Retinal pigment epithelial cell (primary cell): ENCODE measurements around the genes FBXO28, CNIH3, PYCR2 and SDE2.

- RRBS = 1% methylated on average over 11 of the region's 30 CpGs
Observed at GRCh38 chr1:224113624-224114372, at the start of gene FBXO28. TSS of gene FBXO28 (plus strand) at chr1:224114111.

GRCh38 chr1:224262481-224262883 is 67.5 kb downstream of the NVL start:
- RRBS = no CpG with 5 or more reads among the region's 2 CpGs

DNA sequence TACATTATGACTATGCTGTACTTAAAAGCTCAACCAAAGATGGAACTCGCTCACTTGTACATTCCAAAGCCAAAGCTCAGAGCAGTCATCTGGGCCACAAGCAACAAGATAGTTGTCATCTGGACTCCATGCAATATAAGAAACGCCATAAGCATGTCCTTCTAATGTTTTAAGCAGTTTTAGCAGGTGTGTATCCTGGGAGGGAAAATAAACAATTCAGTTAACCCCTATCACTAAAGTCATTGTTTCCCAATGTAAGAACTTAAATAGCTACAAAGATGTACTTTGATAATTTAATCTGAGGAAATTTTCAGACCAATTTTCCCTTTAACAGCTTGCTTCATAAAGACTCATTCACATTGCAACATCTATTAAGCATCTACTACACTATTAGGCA is 30.2 kb downstream of the WDR26 start:
- RRBS = no CpG with 5 or more reads among the region's 2 CpGs

DNA sequence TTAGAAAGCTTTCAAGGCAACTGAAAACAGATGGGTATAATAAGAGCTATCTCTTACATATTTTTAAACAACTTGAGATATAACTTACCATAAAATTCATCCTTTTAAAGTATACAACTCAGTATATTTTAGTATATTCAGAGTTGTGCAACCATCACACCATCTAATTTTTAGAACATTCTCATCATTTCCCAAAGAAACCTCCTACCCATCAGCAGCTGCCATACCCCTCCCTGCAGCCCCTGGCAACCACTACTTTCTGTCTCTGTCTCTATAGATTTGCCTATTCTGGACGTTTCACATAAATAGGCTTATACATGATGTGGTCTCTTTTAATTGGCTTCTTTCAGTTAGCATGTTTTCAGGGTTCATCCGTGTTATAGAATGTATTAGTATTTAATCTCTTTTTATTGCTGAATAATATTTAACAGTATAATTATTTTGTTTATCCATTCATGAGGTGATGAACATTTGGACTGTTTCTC is 29.7 kb downstream of the WDR26 start:
- RRBS = no CpG with 5 or more reads among the region's 2 CpGs

- RRBS = no CpG with 5 or more reads among the region's 4 CpGs
Observed at GRCh38 chr1:224422463-224422862, 12.1 kb downstream of the WDR26 start.

GRCh38 chr1:224503189-224504021 is 68.8 kb upstream of the WDR26 start:
- RRBS = no CpG with 5 or more reads among the region's 19 CpGs

GRCh38 chr1:224615682-224617032 is at the start of gene CNIH3:
TSS of gene CNIH3 (plus strand) at chr1:224616317.
- RRBS = 1% methylated on average over 39 of the region's 122 CpGs

- RRBS = no CpG with 5 or more reads among the region's 8 CpGs
Observed at GRCh38 chr1:225400469-225401192, 27.2 kb downstream of the LBR start.

- RRBS = no CpG with 5 or more reads among the region's 12 CpGs
Observed at GRCh38 chr1:225412698-225413506, 14.9 kb downstream of the LBR start.

DNA sequence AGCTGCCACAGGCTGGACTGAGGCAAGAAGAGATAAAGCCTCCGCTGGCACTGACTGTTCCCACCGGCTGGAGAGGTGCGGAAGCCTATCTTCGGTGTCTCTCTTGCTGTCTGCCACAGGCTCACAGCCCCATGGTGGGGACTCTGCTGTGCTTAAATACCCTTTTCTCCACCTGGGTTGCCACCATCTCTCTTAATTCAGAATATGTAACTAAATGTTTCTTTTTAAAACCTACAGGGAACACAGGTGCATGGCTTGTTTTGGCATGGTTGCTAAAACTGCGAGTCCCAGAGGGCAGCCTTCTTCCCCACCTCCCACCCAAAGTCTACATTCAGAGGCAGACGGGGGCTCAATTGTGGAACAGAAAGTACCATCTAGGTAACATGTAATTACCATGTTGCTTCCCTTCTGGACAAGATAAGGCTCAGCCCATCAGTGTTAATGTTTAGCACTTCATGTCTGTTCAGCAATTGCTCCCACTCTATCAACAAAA is 8.2 kb upstream of the LBR start:
- RRBS = no CpG with 5 or more reads among the region's 6 CpGs

GRCh38 chr1:225461481-225461813 is 33.6 kb upstream of the LBR start:
- RRBS = no CpG with 5 or more reads among the region's 10 CpGs

- RRBS = no CpG with 5 or more reads among the region's 1 CpG
Observed at GRCh38 chr1:225530332-225530885, 102.6 kb upstream of the LBR start.

GRCh38 chr1:225539488-225539927 is 111.7 kb upstream of the LBR start:
- RRBS = no CpG with 5 or more reads among the region's 5 CpGs

DNA sequence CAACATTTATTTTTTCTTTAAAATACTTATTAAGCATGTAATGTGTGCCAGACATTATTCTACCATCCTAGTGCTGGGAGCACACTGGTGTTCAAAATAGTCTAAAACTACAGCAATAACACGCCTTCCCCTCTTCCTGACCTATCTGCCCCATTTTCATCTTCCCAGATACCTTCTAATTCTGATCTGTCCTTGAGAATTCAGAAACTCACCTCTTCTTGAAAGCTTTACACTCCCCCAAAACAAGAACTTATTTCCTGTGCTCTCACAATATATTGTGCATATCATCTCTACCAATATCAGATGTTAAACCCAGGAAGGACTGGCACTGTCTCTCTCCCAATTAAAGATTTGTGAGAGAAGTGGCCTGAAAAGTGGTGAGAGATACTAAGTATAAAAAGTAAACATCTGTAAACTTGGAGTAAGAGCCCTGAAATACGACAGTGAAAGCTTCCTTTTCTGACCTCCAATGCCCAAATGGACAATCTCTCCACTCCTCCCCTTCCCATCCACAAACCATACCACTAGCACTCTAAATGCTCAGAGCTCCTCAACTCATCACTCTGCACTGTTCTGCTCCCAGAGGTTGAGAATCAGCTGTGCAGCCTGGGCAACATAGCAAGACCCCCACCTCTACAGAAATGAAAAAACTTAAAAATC is 77.3 kb downstream of the ENAH start:
- RRBS = no CpG with 5 or more reads among the region's 2 CpGs

DNA sequence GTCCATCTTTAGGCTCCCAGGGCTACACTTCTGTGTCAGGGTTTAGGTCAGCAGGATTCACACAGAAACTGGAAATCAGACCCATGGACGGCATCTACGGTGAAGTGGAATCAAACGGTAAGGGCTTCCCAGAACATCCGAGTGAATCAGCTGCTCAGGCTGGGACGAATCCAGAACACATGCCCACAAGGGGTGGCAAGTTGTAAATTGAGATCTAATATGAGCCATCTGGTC is 10.8 kb upstream of the SRP9 start:
- RRBS = no CpG with 5 or more reads among the region's 5 CpGs

DNA sequence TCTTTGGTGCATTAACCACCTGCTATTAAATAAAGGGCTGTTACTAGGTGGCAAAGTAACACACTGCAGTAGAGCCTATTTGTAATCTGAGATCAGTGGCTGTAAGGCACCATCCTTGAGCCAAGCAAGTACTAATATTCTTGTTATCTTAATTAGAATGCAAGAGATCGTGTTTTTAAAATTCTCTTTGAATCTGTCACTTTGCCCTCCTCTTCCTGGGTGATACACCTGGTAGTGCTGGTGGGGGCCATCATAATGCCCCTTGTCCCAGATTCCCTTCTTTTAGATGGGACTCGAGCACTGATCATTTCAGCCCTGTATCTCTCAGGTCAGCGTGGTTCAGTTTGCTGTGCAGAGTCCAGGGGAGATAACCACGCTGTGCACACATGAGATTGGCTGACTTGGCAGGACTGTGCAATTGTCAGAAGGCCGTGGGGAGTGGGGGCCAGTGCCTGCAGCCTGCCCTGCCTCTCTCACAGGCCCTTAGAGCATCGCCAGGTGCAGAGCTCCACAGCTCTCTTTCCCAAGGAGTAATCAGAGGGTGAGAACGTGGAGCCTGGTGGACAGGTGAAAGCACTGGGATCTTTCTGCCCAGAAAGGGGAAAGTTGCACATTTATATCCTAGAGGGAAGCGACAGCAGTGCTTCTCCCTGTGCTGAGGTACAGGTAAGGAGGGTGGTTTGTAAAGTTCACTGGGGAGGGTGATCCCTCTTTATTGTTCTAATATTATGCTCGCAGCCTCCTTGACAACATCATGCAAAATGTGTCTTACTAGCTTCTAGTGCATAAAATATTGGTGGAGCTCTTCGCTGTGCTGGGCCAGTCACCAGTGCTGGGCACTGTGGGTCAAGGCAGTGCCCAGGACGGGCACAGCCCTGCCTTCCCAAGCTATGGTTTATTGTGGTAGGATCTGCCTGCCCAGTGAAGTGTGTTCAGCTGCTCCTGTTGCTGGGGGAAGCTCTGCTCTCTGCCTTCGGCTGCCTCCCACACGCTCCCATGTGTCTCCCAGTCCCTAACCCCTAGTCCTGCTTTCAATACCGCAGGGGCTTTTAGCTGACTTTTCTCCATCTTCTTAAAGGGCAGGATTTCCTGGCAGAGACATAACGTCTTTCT is 15.3 kb downstream of the EPHX1 start:
- RRBS = no CpG with 5 or more reads among the region's 15 CpGs

- RRBS = no CpG with 5 or more reads among the region's 18 CpGs
Observed at GRCh38 chr1:225844059-225844960, 34.4 kb downstream of the EPHX1 start.

DNA sequence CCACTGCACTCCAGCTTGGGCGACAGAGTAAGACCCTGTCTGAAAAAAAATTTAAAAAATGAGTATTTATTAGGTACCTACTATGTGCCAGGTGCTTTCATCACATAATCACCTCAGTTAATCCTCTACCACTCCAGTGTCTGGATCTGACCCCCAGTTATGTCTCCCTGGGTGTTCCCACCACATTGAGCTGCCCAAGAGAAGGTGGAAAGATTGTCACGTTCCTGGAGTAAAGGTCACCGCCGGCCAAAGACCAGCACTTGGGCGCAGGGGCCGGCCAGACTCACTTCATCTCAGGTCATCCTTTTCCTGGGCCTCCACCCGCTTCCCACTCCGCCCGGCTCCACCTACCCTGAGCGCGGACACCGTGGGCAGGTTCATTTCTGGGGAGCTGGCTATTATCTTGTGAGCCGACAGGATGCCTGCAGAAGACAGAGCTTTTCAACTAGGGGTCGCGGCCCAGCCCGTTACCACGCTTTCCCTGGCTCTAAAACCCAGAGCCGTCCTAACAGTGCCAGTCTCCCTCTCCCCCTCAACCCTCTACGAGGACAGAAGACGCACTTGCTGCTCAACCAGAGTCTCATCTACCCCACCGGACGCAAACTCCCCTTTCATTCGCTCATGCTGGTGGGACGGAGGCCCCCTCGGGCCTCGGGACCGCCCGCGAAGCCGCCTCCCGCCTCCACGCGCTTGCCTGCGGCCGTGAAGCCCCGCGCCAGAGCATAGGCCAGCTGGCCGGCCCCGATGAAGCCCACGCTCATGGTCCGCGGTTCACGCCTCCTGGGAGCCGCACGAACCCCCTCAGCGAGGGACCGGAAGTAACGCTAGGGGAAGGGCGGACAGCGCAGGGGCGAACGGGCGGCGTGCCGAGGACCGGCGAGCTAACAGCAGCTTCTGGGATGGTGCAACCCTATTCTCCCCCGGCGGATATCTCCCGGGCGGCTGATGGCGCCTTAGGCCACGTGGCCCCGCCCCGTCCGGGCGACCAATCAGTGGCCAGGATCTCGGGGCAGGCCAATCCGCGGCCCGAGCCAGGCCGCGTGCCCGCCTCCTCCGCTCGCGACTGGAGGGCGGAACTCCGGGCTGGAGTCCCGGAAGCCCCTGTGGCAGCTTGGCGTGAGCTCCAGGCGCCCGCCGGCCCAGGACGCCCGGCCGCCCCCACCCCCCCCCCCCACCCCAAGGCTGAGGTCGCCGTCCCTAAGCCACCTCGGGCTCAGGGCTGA is at the start of gene PYCR2:
PYCR2 (minus strand) TSS at position 901 of the 1,223 bp plus-strand sequence.
- RRBS = 1% methylated on average over 42 of the region's 90 CpGs

DNA sequence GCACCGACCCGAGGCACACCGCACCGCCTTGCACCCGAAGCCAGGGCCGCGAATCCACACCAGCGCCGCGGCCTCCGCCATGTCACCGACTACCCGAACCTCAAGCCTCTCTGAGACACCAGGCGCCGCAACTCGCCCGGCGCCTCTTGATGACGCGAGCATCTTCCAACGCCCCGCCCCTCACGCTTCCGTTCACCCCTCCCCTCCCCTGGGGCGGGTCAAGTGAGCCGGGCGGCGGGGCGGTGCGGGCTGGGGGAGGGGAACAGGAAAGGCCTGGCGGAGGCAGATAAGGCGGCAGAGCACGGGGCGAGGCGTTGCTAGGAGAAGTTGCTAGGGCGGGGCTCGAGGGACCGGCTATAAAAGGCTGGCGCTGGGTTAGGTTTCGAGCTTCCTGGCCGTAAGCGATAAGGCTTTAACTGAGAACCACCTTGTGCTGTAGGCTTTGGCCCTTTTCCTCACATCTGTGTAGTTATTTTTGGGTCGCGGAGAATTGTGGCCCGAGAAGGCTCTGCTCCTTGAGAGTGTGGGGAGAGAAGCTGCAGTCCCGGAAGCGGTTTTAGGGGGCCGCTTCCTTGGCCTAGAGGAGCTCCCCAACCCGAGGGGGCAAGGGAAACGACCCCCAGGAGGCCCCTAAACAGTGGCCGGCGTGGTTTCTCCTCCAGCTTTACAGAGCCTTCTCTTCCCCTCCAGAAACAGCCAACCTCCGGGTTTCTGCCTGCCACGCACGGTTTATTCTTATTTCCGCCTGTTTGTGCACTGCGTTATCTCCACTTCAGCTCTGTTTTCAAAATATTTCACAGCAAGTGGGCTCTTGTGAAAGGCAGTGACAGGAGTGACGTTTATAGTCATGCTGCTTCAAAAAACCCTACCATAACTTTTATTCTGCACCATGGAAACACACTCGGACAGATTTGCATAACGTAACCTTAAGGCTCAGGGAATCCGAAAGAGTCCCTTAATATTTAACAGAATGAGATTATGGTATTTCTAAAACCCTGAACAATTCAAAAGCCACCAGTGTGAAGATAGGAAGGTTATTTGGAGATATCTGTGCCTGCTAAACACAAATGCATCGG is at the start of gene SDE2:
SDE2 (minus strand) TSS at position 112 of the 1,076 bp plus-strand sequence.
- RRBS = 3% methylated on average over 14 of the region's 62 CpGs

- RRBS = no CpG with 5 or more reads among the region's 7 CpGs
Observed at GRCh38 chr1:226034354-226035005, 28.0 kb upstream of the H3-3A start.